Sigmoid colon (tissue), 4 donors: ENCODE results near the genes PTH2R and ERBB4.

GRCh38 chr2:208315088-208315894 lies 49.2 kb downstream of the PIKFYVE start:
- PRO-cap: no peak
- RAMPAGE, long total RNA, 4 experiments: no peak in any of the 4 experiments

GRCh38 chr2:208406439-208407214 lies at the start of gene PTH2R:
Gene PTH2R (plus strand): TSS chr2:208406792.
- PRO-cap: no peak
- RAMPAGE, long total RNA, 4 experiments: no peak in any of the 4 experiments

DNA sequence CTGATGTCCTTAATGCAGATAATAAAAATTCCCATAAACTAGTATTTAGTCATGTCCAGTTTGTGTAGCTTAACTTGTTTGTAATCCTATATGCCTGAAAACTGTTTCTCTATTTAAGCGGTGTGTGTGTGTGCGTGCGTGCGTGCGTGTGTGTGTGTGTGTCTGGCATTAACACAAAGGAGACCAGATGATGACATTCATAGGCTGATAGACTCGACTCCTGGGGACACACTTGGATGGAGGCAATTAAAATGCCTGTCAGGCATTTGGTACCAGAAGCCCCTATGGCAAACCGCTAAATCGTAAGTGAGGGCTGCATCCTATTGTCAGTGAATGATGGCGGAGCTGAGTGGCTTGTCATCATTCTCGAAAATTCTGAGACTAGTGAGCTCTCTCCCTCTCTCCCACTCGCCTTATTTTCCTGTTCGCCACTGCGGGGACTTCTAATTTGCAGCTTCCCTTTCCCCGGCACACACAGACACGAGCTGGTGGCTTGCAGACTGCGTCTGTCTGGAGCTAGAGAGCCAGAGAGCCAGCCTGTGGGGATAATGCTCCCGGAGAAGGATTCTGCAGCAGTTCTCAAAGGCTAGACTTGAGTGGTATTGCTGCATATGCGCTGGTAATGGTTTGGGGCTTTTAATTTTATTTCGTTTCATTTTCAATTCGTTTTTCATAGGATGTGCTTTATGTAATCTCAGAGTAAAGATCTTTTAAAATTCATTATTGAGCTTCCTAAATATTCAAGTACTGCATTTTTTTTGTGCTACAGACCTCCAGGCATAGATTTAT lies 155.5 kb downstream of the MAP2 start:
- PRO-cap: no peak
- RAMPAGE, long total RNA, 4 experiments: start-site peak on the plus strand in 2 of 4 experiments, centred at positions 364 to 477 of the sequence, 18 to 31 reads per replicate

DNA sequence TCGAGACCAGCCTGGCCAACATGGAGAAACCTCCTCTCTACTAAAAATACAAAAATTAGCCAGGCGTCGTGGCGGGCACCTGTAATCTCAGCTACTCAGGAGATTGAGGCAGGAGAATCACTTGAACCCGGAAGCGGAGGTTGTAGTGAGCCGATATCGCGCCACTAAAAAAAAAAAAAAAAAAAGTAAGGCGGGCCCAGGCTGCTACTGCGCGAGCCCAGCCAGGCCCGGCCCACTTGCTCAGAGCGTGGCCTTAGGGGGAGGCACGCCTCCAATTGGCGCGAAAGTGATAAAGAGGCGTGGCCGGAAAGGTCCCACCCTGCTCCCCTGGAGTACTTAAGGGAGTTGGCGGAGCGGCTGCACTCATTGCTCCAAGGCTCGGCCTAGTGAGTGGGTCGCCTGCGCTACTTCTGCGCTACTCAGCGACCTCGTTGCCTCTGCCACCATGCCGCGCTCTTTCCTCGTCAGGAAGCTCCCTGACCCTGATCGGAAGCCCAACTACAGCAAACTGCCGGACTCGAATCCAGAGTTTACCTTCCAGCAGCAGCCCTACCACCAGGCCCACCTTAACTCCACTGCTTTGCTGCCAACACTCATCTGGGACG lies 36.8 kb downstream of the UNC80 start:
- PRO-cap: no peak
- RAMPAGE, long total RNA, 4 experiments: no peak in any of the 4 experiments

- PRO-cap: no peak
- RAMPAGE, long total RNA, 4 experiments: no peak in any of the 4 experiments
Observed at GRCh38 chr2:210324401-210325009, 9.5 kb upstream of the MYL1 start.

GRCh38 chr2:210583331-210583821 lies 27.0 kb downstream of the CPS1 start:
- PRO-cap: no peak
- RAMPAGE, long total RNA, 4 experiments: no peak in any of the 4 experiments

DNA sequence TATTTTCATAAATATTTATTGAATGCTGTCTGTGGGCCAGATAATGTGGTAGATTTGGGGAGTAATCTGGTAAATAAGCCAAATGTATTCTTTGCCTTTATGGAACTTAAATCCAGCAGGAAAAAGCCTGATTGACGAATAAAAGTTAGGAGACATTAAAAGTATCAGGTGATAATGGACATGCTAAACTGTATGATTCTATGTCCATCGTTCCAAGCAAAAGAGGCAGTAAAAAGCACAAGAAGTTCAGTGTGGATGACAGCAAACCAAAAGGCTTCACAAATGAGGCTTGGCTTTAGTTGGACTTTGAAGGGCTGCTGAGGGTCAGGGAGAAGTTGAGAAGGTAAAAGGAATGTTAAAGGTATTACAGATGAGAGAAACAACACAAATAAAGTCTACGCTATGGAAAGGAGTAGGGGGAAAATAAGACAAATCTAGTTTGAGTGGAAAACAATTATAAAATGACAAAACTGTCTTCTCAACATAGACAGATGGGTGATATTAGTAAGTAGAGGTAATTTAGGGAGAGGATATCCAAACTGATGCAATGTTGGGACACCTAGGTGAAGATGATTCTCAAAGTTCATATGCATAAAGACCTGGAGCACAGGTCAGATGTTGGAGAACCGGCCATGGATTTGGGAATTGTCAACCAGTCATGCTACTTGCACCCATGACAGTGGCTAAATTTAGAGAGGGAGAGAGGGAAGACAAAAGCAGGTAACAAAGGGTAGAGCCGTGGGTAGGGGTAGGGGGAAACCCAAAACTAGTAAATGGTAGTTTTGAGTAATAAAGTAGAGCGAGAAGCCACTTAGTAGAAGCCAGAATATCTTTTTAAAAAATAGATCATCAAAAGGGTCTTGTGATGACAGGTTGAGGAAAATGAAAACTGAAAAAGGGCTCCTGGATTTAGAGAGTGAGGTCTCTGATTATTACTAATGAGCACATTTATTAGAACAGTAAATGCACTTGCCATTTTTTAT lies 80.4 kb downstream of the CPS1 start:
- PRO-cap: no peak
- RAMPAGE, long total RNA, 4 experiments: no peak in any of the 4 experiments

DNA sequence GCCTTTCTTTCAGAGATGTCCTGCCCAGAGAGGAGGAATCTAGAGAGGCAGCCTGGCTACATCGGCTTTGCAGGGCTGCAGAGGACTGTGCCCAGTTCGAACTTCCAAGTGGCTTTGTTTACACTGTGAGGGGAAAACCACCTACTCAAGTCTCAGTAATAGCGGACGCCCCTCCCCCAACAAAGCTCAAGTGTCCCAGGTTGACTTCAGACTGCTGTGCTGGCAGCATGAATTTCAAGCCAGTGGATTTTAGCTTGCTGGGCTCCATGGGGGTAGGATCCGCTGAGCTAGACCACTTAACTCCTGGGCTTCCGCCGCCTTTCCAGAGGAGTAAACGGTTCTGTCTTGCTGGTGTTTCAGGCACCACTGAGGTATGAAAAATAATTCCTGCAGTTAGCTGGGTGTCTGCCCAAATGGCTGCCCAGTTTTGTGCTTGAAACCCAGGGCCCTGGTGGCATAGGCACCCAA lies 300.8 kb downstream of the ERBB4 start:
- PRO-cap: no peak
- RAMPAGE, long total RNA, 4 experiments: no peak in any of the 4 experiments

- PRO-cap: bidirectional peak, plus-strand start at chr2:212539001, minus-strand start at chr2:212538855; bidirectional peak, plus-strand start at chr2:212539375, minus-strand start at chr2:212539253
- RAMPAGE, long total RNA, 4 experiments: start-site peak on the minus strand in 2 of 4 experiments, at chr2:212539005-212539263 at its widest, 5 to 8 reads per replicate
Observed at GRCh38 chr2:212538720-212539771, at the start of gene ERBB4. Gene ERBB4 (minus strand): TSS chr2:212538802.

GRCh38 chr2:213232859-213233626 lies 51.2 kb upstream of the SPAG16 start:
- PRO-cap: no peak
- RAMPAGE, long total RNA, 4 experiments: no peak in any of the 4 experiments

DNA sequence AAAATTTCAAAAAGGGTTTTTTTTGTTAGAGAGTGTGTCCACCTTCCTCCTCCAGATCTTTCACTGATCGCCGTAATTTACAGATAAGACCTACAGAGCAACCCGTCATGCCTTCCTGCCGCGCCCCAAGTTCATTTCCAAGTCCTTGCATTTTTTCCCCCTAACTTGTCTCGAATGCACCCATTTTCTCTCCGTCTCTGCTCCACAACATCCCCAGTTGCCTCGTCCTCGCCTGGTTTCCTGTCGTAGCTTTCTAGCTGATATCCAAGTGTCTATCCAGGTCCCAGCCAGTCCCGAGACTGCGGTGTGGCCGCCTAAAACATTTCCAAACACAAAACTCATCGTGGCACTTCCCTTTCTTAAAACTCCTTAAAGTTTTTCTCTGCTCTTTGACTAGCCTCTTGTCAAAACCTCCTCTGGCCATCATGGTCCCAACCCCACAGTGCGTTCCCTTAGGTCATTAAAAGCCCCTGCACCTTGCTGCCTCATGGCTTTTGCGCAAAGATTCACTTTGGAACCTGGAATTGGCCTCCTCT lies 1.2 kb upstream of the BARD1 start:
- PRO-cap: no peak
- RAMPAGE, long total RNA, 4 experiments: no peak in any of the 4 experiments

DNA sequence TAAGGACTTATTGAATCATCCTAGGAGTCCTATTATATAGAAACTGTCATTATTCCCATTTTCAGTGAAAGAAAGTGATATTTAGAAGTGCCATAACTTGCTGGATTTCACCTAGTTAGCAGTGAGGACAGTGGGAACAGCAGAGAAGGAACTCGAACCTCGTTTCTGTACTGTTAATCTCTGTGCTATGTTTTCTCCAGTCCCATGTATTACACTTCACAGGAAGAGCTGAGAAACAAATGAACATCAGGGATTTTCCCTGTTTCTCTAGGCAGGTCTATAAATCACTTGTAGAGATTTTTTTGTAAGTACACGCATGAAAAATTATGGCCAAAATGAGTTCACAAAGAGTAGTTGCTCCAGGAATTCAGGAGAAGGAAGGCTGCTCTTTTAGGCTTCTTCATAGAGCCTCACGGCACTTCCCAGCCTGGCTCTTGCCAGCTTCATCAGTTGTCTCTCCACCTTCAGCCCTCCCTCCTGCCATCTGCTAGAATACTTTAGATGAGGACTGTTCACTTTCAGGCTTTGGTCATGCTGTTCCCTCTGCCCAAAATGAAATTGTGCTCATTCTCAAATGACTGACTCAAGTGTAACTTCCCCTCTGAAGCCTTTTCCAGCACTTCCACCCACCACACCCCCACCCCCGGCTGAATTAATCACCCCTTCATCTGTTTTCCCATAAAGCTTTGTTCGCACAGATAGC lies 1.7 kb upstream of the ABCA12 start:
- PRO-cap: no peak
- RAMPAGE, long total RNA, 4 experiments: no peak in any of the 4 experiments

DNA sequence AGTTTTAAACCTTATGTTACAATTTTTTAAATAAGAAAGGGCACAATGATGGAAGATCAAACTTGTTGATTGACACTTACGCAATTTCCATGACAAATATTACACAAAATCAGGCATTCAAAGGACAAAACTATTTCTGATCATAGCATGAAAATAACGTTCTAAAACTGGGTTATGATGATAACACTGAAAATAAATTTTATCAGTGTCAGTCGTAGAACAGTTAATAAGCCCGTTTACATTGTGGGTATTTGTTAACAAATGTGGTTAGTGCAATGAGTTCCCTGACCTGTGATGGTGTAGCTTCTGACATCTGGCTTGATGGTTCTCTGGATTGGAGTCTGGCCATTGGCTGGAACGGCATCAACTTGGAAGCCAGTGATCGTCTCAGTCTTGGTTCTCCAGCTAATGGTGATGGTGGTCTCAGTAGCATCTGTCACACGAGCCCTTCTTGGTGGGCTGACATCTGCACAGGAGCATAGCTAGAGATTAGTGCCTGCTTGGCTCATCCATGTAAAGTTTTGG lies 59.6 kb downstream of the FN1 start:
- PRO-cap: no peak
- RAMPAGE, long total RNA, 4 experiments: no peak in any of the 4 experiments

DNA sequence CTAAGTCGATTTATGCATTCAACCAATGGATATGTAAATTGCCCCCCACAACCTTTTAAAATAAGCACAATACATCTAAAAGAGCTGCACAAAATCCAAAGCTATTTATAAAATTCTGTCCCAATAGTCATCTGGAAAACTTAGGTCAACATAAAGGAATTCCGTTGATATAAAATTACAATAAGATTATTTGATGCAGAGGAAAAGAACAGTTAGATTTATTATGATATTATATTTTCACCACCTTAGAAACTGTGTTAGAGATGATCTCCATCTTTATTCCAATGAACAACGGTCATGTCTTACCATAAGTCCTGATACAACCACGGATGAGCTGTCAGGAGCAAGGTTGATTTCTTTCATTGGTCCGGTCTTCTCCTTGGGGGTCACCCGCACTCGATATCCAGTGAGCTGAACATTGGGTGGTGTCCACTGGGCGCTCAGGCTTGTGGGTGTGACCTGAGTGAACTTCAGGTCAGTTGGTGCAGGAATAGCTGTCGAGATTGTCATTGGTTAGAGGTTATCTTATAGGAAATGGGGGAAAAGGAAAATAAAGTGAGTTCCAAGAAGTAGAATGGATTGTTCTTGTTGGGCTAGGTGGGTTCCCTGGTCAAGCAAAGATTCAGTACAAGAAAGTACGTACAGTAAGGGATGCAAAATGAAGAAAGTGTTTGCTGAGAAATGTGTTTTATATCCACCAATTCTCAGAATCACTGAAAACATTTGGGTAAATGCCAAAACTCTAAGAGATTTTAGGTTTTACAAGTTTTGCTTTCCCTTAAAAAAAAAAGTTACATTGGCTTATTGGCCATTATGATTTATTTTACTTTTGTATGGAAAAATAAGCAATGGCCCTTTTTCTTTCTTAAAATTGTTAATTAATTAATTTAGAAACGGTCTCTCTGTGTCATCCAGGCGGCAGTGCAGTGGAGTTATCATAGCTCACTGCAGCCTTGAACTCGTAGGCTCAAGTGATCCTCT lies 56.8 kb downstream of the FN1 start:
- PRO-cap: no peak
- RAMPAGE, long total RNA, 4 experiments: no peak in any of the 4 experiments

DNA sequence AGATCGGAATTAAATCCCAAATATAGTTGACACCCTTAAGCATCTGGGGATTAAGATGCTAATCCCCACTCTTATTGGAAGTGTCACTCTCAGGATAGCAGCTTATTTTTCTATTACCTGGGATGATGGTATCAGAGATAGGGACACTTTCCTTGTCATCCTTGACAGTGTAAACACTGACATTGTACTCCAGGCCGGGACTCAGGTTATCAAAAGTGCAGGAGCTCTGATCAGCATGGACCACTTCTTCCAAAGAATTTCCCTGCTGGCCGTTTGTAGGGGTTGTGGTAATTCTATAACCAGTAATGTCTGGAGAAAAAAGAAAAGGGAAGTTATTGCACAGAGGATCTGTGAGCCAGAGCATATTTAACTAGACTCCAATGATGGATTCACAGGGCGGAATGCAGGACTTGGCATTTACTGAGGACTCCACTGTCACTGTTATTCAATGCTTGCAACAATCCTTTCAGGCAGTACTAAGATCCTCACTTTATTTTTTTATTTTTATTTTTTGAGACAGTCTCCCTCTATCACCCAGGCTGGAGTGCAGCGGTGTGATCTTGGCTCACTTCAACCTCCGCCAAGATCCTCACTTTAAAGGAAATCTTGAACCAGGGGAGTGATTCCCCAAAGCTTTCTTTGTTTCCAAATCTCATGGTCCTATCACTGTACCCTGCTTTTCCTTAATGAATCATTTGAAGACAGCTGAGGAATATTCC lies 41.3 kb downstream of the FN1 start:
- PRO-cap: no peak
- RAMPAGE, long total RNA, 4 experiments: no peak in any of the 4 experiments

DNA sequence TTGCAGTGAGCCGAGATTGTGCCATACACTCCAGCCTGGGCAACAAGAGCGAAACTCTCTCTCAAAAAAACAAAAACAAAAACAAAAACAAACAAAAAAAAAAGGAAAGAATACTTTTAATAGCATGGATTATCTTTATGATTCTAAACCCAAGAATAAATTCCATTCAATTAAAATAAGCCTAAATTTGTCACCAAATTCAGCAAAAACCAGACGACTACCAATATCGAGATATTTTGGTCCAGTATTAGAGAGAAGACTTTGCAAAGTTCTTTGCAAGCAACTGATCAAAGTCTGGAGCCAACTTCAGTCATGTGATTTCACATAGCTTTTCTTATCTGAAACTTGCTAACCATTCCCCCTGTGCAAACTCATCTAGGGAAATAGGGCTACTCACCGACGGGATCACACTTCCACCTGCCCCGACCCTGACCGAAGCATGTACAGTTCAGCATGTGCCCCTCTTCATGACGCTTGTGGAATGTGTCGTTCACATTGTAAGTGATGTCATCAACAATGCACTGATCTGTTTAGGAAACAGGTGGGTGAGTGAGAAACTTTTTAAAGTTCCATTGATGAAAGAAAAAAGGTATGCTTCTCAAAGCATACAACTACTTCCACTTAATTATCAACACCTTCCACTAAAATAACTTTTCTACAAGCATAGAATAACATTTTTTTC lies 15.5 kb downstream of the FN1 start:
- PRO-cap: no peak
- RAMPAGE, long total RNA, 4 experiments: no peak in any of the 4 experiments

DNA sequence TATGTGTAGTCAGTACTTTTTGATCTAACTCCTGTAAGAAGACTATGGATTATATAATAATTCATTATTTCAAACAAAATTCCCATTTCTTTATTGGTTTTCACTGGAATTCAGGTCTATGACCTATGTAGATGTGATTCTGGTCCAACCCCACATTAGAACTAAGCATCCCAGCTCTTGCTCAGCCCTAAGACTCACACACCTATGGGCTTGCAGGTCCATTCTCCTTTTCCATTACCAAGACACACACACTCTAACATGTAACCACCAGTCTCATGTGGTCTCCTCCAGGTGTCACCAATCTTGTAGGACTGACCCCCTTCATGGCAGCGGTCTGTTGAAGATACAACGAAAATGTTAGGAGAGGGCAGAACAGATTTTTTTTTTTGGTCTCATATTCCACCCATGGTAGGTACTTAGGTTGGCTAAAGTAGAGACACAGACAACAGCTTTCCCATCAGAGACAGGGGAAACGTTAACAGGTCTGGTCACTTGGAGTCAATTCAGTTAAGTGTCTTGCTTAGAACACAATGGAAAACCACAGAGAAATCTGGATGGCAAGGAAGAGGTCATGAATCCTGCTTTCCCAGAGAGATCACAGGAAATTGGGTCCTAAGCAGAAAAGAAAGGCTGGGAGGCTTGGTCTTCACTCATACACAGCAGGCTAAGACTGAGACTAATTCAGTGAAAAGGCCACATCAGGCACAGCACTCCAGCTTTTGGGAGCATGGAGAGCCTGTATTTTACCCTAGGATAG lies 4.1 kb downstream of the FN1 start:
- PRO-cap: no peak
- RAMPAGE, long total RNA, 4 experiments: no peak in any of the 4 experiments

DNA sequence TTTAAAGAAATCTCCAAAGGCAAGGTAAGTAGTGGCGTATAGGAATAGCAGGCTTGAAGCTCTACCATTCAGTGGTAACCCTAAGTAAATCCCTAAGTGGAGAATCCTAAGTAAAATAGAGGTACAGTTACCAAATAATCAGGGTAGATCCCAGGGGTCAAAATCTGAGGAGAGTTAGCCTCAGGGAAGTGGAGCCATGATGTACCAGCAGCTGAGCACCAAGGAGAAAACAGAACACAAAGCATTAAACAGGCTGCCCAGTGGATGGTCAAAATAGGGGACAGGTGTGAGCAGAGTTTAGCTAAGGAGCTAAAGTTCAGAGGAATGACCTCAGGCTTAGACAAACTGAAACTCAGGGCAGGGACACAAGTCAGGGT lies 264.3 kb downstream of the MREG start:
- PRO-cap: no peak
- RAMPAGE, long total RNA, 4 experiments: no peak in any of the 4 experiments

- PRO-cap: no peak
- RAMPAGE, long total RNA, 4 experiments: no peak in any of the 4 experiments
Observed at GRCh38 chr2:215830186-215830804, 183.1 kb downstream of the MREG start.

DNA sequence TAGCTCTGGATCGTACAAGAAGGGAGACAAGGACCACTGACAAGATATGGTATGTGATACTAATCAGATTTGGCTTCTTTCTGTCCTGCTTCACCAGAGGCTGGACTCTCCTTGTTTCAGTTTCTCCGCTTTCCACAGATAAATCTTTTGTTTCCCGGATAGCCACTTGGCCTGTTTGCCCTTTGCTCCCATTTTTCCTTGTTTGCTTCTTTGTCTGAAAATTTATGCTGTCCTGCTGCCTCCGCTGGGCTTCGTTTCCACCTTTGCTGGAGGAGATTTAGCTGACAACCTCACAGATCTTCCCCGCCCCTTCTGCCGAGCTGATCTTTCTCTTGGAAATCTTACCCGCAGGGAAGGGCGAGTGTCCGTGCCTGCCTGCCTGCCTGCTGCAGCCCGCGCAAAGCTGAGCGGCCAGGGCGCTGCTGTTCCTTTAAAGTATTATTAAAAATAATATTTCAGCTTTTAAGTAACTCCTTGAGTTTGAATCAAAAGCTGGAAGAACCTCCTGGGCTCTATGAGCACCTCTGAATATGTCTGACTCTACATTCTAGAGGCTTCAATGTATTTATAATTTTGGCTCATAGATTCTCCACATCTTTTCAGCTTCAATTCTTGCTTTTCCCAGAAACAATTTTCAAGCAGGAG lies 1.4 kb upstream of the XRCC5 start:
- PRO-cap: no peak
- RAMPAGE, long total RNA, 4 experiments: no peak in any of the 4 experiments